HTERT-HM (cell line): ENCODE results near the genes OTUD5, TFE3, PPP1R3F, GAGE12H, GAGE1 and CLCN5.

- RRBS = no CpG with 5 or more reads among the region's 2 CpGs
Measured at GRCh38 chrX:48520606-48521262, 874 bp upstream of the EBP start.

DNA sequence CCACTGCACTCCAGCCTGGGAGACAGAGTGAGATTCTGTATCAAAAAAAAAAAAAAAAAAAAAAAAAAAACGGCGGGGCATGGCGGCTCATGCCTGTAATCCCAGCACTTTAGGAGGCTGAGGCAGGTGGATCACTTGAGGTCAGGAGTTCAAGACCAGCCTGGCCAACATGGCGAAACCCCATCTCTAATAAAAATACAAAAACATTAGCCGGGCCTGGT, 28.4 kb downstream of the WDR13 start:
- RRBS = no CpG with 5 or more reads among the region's 5 CpGs

- RRBS = no CpG with 5 or more reads among the region's 7 CpGs
Measured at GRCh38 chrX:48686692-48686976, 3.0 kb downstream of the WAS start.

DNA sequence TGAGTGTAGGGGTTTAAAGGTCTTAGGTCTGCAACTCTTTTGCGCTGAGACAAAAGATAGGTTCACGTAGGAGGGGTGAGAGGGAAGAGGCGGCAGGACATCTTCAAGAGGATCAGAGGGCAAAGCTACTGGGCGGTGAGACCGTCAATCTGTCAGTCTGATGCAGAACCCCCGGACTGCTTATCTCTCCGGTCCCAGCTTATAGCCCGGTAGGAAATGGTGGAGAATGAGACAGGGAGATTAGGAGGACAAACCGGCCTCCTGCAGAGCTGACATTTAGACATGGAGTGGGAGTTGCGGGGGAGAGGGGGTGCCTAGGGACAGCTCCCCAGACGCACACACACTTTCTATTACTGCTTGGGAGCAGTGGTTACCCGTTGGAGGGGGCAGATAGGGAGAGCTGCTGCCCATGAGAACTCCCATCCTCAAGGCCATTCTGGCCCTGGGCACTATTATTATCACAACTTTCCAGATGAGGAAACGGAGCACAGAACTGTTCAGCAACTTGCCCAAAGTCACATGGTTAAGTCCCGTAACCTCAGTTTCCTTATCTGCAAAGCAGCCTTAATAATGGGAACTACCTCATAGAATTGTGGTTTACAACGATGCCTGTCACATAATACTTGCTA, 1.2 kb upstream of the HDAC6 start:
- RRBS = no CpG with 5 or more reads among the region's 15 CpGs

GRCh38 chrX:48922414-48922751, 3.6 kb upstream of the PIM2 start:
- RRBS = 1% methylated on average over 3 of the region's 5 CpGs

DNA sequence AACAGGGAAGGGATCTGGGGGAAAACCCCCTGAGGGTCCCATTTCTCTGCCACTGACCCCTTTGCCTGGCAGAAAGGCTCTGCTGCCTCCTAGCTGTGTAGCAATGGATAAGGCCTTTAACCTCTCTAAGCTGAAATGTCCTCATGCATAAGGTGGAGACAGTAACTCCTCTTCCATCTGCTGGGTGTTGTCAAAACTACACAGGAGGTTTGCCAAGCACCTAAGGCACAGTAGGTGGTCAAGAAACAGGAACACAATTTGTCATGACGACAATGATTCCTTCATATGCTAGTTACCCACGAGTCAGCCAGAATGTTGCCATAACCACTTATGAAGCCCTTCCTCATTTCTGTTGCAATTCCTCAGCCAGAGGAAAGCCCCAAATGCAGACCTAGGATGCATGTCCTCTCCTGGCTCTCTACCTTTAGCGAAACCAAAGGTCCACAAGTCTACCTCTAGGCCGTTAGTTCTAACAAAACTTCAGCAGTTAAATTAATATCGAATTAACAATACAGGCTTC, 18.8 kb upstream of the PIM2 start:
- RRBS = no CpG with 5 or more reads among the region's 5 CpGs

GRCh38 chrX:48953574-48954115, 3.8 kb downstream of the OTUD5 start:
- RRBS = no CpG with 5 or more reads among the region's 4 CpGs

DNA sequence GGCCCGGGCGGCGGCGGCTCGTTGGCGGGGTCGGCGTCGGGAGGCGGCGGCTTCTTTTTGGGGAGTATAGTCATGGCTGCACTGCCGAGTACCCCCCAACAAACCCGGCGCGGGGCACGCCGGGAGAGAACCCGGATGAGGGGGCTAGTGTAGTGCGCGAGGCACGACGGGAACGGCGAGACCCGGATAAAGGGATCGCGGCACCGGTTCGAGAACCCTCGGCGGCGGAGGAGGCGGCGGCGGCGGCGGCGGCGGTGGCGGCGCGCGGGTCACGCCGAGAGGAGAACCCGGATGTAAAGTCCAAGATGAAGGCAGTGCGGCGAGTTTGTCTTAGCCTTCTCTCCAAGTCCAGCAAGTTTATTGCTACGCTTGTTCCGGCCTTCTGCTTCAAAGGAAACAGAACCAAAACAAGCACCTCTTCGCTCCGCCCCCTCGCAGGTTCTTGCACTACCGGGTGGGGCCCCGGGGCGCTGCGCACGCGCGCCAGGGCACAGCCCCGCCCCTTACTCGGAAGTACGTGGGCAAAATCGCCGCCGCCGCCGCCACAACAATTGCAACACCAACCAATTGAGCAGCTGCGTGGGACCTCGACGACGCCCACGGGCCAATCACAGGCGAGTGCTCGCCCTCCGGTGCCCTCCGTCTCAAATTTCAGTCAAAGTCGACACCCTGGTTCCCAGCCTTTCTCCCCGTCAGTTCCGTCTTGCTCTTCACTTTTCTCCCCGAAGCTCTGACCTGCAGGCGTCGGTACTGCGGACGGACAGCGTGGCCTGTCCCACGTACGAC, at the start of gene OTUD5:
OTUD5 (minus strand) TSS at position 111 of the 786 bp plus-strand sequence.
- RRBS = 21% methylated on average over 41 of the region's 88 CpGs

- RRBS = no CpG with 5 or more reads among the region's 36 CpGs
Measured at GRCh38 chrX:48958283-48958827, 948 bp upstream of the OTUD5 start.

DNA sequence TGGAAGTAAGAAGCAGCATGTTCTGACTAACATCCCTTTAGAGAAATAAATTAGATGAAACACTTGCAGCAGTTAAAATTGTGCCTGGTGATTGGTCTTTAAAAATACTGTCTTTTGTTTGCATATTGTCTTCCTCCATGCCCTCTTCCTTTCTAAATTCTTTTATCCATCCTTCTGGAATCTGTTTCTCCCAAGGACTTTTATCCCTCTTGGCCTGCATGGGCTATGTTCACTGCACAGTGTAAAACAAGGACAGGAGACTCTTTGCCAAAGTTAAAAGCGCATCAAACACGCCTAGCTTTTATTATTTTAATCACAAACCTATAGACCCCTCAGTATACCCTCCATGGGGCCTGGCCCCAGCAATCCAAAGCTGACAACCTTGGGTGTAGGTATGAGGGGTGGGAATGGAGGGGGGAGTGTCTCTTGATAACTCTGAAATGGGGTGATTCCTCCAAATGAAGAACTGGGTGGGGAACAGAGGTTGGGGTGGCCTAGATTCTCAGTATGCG, 14.6 kb downstream of the TFE3 start:
- RRBS = no CpG with 5 or more reads among the region's 3 CpGs

DNA sequence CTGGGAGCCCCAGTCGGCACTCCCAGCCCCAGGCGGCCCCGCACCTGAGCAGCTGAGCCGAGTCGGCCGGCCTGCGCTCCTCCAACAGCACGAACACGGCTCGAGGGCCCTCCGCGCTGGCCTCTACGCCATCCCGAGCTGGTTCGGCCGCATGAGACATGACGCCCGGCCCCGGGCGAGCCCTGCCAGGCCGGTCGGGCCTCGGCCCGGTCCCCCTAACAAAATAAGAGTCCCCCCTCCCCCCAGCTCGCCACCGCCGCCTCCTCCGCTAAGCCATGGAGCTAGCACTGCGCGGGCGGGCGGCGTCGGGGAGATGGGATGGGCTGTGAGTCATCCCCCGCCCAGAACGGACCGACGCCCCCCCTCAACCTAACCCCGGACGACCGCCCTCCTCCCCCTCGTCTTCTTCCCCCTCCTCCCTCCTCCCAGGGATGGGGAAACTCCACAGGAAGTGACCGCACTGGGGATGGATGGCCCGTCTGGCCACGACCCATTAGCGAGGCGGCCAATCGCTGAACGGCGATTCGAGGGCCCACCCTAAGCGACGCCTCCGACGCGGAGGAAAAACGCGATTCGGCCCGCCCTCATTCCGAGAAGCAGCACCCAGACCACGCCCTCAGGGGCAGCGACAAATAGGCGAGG, at the start of gene TFE3:
TFE3 (minus strand) TSS at position 291 of the 642 bp plus-strand sequence.
- RRBS = 10% methylated on average over 14 of the region's 64 CpGs

DNA sequence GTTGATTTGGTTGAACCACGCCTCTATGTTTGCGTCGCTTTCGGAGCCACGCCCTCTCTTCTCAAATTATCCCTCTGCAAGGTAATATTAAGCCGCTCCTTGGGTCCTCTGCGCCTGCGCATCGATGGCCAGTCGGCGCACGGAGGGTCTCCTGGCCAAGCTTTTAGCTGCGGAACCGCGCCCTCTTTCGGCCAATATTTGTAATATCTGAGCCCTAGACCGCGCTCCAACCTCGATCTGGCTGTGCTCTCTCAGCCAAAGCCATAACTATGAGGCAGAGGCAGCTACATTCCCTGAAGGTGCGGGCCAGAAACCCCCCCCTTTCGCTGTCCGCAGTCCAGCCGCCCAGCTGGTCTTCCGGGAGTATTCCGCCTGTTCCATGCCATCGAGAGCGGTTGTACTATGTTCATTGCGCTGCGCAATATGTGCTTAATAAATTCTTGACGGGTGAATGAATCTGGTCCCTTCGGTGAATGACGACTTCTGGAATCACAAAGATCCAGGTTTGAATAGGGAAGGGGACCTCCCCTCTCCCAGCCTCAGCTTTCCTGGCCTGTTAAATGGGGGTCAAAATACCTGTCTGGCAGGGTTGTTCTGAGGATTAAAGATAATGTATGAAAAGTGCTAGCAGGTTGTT, 670 bp upstream of the TFE3 start:
- RRBS = no CpG with 5 or more reads among the region's 32 CpGs

- RRBS = no CpG with 5 or more reads among the region's 11 CpGs
Measured at GRCh38 chrX:49141645-49142526, 18.4 kb upstream of the GPKOW start.

DNA sequence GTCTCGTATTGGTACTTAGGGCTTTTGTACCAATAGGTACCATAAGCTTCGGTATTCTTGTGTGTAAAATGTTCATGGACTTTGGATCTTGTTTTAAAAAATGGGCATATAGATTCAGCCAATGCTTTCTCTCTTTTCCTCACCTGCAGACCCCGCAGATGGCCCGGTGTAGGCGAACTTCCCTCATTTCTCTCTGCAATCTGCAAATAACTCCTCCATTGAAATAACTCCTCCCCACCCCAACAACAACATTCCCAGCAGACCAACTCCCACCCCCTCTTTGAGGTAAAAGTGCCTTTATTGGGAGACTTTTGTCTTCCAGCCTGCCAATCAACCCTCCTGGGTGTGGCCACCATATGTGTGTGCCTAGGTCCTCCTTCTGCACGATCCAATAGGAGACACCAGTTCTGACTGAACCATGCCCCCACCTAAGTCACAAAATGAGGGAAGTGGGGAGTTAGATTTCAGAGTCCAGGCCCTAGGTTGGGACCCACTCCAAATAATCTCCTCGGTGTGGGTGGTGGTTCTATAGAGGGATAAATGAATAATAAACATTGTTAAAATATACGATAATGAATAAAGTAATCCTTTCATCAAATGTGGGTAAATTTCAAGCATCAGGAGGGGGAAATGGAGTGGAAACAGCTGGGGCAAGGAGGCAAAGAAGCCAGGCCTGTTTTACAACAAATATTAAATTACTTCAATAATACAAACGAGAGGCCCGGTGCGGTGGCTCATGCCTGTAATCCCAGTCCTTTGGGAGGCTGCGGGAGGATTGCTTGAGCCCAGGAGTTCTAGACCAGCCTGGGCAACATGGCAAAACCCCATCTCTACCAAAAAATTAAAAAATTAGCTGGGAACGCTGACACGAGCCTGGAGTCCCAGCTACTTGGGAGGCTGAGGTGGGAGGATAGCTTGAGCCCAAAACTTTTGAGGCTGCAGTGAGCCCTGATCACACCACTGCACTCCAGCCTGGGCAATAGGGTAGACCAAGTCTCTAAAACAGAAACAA, 3.1 kb downstream of the PLP2 start:
- RRBS = no CpG with 5 or more reads among the region's 14 CpGs

DNA sequence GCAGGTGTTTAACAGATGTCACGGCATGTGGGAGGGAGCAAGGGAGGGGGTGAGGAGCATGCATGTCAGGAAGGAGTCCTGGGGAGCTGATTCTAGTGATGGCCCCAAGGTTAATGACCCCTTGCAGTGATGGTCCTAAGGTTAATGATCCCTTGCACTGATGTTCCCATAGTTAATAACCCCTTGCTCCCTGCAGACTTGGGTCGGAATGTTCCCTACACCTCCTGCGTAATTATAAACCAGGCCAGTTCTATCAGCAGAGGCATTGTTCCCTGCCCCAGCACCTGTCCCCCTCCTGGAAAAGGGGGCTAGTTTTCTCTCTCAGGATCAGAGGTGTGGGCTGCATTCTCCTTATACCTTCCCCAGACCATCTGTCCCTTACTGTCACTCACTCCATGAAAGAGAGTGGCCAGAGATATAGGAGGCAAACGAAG, 2.3 kb upstream of the FOXP3 start:
- RRBS = no CpG with 5 or more reads among the region's 4 CpGs

DNA sequence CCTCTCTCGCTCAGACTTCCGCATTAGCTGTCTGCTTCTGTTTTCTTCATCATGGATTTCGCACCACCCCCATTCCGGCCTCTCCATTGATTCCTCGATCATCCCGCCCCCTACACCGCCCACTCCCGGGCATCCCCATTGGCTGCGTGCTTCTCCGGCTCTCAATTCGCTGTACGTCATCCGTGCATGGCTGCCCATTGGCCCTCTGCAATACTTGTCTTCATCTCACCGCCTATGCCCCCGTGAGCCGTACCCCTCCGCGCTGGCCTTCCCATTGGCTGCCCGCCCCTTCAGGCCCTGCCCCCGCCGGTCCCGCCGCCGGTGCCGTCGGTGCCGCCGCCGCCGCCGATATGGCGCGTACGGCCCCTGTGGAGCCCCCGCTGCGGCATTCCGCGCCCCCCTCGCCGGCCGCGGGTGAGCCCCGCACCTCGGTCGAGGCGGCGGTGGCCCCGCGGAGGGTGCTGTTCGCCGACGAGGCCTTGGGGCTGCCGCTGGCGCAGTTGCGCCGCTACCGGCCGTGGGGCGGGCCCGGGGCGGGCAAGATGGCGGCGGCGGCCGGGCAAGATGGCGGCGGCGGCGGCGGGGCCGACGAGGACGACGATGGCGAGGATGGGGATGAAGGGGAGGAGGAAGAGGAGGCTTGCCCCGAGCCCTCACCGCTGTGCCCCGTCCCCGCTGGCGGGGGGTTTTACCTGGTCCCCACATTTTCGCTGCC, at the start of gene PPP1R3F:
PPP1R3F (plus strand) TSS at position 274 of the 715 bp plus-strand sequence.
- RRBS = 7% methylated on average over 19 of the region's 81 CpGs

- RRBS = no CpG with 5 or more reads among the region's 14 CpGs
Measured at GRCh38 chrX:49579639-49580006, at the start of gene GAGE12H. Gene GAGE12H (plus strand): TSS chrX:49579949.

- RRBS = no CpG with 5 or more reads among the region's 27 CpGs
Measured at GRCh38 chrX:49598814-49599315, at the start of gene GAGE1. Gene GAGE1 (plus strand): TSS chrX:49599020.

- RRBS = 12% methylated on average over 27 of the region's 53 CpGs
Measured at GRCh38 chrX:49922228-49922851, at the start of gene CLCN5. Gene CLCN5 (plus strand): TSS chrX:49922596.

- RRBS = no CpG with 5 or more reads among the region's 4 CpGs
Measured at GRCh38 chrX:50624403-50624814, 153.8 kb upstream of the DGKK start.